Placental pericyte (primary cell): ENCODE measurements around a stretch of chr6.

GRCh38 chr6:15256621-15257015 lies 10.7 kb downstream of the JARID2 start:
- CAGE, long polyA plus RNA = no peak

- CAGE, long polyA plus RNA = no peak
Measured at GRCh38 chr6:15264831-15265517, 19.1 kb downstream of the JARID2 start.

- CAGE, long polyA plus RNA = no peak
Measured at GRCh38 chr6:15292890-15293766, 47.3 kb downstream of the JARID2 start.

DNA sequence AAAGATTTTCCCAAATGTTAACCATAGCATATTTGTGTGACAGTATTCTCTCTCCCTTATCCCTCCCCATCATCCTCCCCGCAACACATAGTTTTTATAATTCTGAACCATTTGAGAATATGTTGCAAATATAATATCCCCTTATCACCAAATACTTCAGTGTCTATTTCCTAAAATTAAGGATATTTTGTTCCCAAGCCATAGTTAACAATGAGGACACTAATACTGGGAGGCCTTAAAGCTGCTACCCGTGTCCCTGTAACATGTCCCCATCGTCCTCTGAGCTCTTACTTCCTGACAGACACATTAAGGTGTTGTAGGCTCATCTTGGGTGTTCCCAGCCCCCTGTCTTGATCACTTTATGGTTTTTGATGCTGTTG lies 50.6 kb downstream of the JARID2 start:
- CAGE, long polyA plus RNA = no peak

- CAGE, long polyA plus RNA = no peak
Measured at GRCh38 chr6:15394293-15395019, 148.6 kb downstream of the JARID2 start.

DNA sequence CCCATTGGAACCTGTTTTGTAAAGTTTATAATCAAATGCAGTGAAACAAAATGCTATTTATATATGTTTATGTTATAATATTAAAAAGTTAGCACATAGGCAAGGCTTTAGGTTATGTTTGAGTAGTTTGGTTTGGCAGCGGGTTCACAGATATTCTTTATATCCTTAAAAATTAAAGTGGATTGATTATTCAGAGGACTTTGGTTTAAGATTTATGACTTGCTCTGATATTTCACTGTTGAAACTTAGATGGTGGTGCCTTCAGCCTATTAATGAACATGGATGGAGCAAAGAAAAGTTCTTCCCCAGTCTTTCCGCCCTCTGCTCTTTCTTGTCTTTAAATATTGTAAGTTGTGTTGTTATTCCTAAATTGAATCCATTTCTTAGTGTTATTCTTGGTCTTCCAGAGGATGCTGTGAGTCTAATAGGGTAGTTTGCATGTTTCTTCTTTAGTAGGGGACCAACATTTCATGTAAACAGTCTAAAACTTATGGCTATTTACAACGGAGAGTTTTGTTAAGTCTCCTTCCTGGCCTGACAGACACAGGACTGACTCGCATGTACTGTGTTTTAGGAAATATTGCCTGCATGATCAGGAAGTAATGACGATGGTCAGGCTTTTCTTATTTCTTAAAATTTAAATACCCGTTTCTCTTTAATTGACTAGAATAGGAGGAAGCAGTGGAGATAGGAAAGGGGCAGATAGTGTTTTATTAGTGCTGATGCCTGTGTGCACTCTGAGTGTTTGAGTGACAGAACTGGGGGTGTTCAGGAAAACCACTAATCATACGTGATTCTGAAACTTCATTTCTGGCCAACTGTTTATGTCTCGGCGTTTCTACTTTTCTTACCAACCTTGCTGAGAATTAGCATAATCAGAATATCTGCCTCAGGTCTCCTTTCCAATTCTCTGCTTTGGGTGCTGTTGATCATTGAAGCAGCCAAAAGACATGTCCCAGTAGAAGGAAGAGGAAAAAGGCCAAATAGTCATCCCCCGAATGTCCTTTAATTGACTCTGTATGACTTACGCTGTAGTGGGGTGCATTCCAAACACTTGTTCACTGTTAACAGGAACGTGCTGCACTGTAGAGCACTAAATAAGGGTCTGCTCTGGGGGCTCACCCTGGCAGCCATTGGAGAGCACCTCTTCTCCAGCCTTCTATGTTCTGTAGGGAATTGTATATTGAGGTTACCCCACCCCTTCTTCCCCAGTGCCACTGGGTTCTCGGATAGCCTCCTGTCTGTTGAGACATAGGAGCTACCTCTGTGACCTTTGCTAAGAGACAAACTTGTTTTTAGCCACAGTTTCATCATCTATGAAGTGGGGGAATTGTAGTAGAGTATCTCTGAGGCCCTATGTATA lies 152.7 kb downstream of the JARID2 start:
- CAGE, long polyA plus RNA = no peak

- CAGE, long polyA plus RNA = no peak
Measured at GRCh38 chr6:15476737-15477511, 185.9 kb downstream of the DTNBP1 start.

DNA sequence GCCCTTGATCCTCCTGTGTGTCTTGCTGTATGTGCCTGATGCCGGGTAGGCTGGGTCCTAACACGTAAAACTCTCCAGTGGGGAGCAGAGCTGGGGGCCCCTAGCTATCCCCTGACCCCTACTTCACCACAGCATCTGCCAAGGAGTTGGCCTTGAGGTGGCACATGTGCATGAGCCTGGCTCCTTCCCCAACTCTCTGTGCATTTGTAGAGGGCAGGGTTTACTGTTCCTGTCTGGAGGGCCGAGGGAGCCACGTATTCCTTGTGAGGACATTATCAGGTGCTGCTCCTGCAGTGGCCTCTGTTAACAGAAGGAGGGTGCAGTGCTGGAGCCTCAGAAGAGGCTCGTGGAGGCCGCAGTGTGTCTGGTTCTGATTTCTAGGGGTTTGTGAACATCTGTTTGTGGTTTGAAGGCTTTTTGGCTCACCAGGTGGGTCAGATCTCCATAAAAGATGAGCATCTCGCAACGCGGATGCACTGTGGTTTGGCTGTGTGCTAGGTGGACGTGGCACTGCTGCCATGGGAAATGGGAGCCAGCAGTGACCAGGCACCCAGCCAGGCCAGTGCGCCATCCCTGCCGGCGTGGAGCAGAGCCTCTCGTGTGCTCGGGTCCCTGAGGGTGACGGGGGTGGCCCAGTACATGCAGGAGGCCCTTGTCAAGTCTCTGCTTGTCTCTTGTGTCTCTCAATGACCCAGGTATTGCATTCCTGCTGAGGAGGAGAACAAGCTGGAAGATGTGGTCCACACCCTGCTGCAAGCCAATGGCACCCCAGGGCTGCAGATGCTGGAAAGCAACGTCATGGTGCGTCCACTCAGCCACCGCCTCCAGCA lies 152.0 kb downstream of the DTNBP1 start:
- CAGE, long polyA plus RNA = no peak

DNA sequence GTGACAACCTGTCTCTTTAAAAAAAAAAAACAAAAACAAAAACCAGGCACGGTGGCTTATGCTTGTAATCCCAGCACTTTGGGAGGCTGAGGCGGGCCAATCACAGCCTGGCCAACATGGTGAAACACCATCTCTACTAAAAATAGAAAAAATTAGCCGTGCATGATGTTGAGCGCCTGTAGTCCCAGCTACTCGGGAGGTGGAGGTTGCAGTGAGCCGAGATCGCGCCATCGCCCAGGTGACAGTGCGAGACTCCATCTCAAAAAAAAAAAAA lies 147.2 kb downstream of the DTNBP1 start:
- CAGE, long polyA plus RNA = no peak

DNA sequence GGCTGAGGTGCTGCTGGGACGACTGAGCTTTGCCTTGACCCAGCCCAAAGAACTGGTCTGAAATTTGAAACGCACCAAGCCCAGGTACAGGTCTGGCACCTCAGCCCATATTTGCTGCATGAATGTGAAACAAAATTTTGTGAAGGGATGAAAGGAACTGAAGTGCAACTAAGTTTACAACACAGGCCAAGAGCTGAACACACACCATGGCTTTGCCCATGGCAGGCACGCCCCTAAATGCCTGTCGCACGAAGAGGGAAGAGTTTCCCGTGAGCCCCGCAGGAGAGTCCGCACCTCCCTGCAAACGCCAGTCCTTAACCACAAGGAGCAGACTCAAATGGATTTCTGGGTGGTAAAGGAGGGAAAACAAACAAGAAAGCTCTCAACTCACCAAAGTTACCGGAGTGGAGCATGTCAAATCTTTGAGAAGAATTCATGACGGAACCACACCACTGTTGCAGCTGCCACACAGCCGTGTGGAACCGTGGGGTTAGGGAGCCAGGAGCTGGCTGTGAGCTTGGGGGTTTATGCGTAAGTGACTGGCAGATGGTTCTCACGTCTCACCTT lies 138.8 kb downstream of the DTNBP1 start:
- CAGE, long polyA plus RNA = no peak

DNA sequence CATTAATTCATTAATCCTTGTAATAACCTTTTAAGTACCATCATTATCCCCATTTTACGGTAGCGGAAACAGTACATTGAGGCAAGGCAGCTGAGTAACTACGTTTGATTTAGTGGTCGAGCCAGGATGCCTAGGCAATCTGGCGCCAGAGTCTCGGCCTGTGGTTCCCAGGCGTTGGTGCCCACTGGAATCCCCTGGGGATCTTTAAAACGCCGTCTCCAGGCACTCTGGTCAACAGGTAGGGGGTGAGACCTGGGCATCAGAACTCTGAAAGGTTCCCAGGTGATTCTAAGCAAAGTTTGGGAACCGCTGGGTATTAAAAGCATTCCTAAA lies 1.0 kb downstream of the DTNBP1 start:
- CAGE, long polyA plus RNA = no peak

DNA sequence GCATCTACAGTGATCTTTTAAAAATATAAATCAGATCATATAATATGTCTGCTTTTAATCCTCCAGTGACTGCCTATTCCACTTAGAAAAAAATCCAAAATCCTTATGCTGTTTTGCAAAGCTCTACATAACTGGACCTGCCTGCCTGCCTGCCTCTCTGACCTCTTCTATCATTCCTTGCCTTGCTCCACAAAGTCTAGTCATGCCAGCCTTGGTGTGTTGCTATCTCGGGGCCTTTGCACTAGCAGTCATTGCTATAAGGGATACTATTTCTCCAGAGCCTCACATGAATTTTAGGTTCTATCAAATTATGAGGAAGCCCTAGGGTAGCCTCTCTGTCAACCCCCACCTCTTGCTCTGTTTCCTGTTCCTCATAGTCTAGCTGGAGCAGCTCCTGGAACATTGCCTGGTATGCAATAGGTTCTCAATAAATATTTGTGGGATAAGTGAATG lies 46.7 kb upstream of the DTNBP1 start:
- CAGE, long polyA plus RNA = no peak

DNA sequence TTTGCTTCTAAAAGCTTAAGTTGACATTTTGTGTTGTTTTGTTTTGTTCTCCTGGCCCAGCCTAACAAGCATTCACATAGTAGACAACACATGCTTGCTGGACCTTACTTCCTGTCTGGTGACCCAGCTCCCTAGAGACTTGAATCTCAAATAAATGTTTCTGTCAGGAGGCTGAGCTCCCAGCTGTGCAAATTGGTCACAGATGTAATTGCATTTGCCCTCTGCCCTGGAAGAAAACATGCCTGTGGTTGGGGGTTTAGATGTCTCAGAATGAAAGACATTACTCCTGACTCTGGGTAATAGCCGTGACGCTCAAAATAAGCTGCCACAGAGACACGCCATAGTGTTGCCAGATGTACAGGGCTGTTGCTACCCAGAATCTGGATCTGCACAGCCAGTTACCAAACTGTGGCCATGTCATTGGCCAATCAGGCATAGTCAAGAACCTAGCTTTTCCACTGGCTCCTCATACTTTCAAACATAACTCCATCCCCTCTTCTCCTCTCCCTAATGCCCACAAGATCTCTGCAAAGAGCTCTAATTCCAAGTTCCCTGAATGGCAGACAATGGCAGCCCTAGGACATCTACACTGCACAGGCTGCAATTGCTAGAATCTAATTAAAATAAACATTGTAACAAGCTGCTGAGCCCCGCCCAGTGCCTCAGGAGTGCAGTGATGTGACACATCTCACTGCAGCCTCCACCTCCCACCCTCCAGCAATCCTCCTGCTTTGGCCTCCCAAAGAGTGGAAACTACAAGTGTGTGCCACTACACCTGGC lies 32.9 kb upstream of the GMPR start:
- CAGE, long polyA plus RNA = no peak

DNA sequence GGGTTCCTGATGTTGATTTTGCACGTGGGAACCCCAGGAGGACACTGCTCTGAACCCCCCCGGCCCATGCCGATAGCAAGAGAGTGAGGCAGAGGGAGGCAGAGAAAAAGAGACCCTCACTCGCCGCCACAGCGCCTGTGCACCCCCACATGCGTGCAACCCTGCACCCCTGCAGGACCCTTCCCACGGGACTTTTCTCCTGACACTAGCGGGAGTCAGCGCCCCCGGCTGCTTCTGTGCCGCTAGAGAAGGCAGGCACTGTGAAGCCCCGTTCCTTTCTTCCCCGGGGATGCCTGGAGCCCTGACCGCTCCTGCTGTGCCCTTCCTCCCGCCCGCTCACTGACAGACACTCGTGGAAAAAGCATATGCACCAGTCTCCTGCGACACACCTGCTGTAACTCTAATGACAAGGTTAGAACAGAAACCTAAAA lies 67.4 kb downstream of the GMPR start:
- CAGE, long polyA plus RNA = no peak

DNA sequence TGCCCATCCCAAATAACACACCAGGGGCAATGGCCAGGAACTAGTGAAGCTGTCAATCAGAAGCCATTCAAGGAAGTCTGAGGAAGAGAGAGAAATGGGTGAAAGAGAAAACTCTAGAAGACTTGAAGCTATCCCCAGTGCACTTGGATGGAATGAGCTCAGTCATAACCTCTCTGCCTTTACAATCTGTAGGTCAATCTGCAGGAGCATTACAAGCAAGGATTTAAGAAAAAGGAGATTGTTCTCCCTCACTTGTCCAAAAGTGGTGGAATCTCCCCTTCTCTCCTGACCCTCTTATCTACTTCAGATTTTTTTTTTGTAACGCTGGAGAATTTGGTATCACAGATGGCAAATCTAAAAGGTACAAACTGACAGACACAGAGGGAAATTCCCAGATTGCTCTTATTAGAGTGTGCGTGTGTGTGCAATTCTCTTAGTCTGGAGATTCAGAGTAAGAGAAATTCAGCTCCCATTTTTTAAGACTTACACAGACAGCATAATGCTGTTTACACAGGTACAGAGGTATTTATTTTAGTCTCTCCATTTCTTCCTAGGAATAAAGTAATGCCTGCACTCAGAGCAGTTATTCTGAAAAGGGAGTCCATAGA lies 242.7 kb downstream of the GMPR start:
- CAGE, long polyA plus RNA = no peak

GRCh38 chr6:16591690-16592602 lies 169.3 kb downstream of the ATXN1 start:
- CAGE, long polyA plus RNA = no peak

GRCh38 chr6:16836325-16837012 lies 75.2 kb upstream of the ATXN1 start:
- CAGE, long polyA plus RNA = no peak

DNA sequence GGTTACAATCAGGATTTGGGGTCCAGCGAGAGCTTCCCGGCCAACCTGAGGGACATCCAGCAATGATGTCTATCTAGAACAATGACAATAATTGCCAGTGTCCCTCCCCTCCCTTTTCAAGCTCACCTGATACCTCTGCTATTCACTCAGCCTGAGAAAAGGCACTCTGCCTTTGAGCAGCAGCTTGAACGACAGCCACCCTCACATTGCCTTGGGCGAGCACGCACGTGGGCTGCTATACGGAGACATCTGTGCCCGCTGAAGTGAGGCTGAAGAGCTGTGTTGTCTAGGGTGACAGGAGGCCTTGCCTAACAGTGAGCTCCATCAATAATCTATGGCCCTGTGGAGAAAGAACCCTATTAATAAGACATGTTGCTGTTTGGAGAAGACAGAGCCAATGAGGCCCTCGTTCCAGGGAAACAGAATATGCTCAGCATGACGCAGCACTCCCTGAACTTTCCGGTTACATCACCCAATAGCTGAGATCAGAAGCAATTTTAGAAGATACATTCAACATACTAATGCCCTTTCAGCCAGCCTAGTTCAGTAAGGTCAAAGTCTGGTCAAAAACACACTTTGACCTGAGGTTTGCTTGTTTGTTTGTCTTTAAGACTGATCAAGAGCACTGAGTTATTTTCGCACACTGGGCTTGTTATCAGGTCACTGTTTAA lies 30.5 kb downstream of the RBM24 start:
- CAGE, long polyA plus RNA = no peak

DNA sequence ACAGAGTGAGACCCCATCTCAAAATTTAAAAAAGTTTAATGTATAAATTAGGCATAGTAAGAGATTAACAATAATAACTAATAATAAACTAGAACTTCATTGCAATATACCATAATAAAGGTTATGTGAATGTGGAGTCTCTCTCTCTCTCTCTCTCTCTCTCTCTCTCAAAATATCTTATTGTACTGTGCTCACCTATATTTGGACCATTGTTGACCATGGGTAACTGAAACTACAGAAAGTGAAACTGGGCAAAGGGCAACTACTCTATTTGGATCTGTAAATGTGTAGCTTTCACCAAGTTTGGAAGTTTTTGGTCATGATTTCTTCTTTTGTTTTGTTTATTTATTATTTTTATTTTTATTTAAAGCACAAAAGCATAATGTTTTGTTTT lies 12.0 kb downstream of the CAP2 start:
- CAGE, long polyA plus RNA = no peak

DNA sequence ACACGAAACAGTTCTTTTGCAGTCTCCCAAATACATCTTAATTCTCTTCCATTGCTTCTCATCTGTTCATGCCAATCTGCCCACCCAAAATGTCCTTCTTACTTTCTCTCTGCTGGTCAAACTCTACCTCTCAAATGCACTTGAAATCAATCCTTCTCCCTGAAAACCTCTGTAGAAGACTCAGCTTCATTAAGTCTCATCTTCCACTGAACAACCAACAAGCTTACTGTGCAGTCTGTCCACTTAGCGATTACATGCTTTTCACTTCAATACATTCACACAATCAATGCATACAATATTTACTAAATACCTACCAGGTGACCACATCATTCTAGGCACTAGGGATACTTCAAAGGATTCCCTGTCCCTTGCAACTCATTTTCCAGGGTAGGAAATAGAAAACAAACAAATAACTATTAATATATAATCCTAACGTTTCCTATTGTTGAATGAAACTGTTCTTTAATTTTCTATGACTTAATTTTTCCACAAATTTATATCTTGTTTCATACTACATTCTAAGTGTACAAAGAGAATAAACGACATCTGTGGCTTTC lies 104.4 kb upstream of the NUP153 start:
- CAGE, long polyA plus RNA = no peak